ENCODE measurements around a stretch of chr17.

- PRO-cap, result no peak
Measured at GRCh38 chr17:44858973-44859850, 11.5 kb downstream of the HIGD1B start.

GRCh38 chr17:44865017-44865797 lies 17.5 kb downstream of the HIGD1B start:
- PRO-cap, result no peak

GRCh38 chr17:45021430-45022752 lies 29.5 kb downstream of the DCAKD start:
- PRO-cap, result no peak

- PRO-cap, result no peak
Measured at GRCh38 chr17:45114755-45115305, 17.5 kb downstream of the PLCD3 start.

GRCh38 chr17:45146436-45147145 lies 1.7 kb upstream of the HEXIM1 start:
- PRO-cap, result unidirectional peak, plus-strand start at chr17:45147038

DNA sequence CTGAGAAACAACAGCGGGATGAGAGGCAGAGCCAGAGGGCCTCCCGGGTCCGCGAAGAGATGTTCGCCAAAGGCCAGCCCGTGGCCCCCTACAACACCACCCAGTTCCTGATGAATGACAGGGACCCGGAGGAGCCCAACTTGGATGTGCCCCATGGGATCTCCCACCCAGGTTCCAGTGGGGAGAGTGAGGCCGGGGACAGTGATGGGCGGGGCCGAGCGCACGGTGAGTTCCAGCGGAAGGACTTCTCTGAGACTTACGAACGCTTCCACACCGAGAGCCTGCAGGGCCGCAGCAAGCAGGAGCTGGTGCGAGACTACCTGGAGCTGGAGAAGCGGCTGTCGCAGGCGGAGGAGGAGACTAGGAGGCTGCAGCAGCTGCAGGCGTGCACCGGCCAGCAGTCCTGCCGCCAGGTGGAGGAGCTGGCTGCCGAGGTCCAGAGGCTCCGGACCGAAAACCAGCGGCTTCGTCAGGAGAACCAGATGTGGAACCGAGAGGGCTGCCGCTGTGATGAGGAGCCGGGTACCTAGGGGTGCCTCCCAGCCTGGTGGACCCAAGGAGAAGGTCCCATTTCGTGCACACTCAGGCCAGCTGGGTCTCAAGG lies 7.7 kb downstream of the HEXIM2 start:
- PRO-cap, result no peak

DNA sequence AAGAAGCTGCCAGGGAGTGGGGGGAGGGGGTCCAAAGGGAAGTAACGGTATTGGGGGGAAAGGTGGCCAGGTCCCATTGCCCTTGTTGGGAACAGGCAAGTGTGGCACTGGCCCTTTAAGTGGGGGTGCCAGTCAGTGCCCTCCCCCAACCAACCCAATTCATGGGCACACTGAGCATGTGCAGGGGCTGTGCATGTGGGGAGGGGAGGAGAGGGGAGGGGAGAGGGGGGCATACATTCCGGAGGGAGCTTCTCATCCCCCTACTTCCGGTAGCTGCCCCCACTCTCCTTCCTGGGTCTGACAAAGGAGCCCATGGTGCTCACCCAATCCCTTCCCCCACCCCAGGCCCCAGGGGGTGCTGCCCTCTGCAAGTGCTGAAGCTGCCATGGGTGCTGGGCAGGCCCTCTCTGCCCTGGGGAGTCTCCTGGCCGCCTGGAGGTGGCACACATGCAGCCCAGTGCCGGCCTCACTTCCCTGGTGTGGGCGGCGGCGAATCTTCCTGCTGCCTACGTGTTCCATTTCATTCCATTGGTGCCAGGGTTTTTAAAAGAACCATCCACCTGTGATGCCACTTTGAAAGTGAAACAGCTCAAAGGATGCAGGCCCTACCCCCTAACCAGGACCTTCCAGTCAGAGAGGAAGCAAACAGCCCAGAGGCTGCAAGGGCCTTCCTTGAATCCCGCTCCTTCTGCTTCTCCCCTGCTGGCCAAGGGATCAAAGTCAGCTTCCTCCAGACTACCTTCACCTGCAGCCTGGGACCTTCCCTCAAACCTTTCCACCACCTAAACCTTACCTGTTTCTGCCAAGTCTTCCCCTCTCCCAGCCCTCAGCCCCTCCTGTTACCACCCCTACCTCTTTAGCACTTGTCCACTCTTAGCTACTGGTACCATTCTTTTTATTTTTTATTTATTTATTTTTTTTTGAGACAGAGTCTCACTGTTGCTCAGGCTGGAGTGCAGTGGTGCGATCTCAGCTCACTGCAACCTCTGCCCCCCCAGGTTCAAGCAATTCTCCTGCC lies 11.2 kb downstream of the HEXIM2 start:
- PRO-cap, result no peak

- PRO-cap, result bidirectional peak, plus-strand start at chr17:45317346, minus-strand start at chr17:45317039; bidirectional peak, plus-strand start at chr17:45317538, minus-strand start at chr17:45317400; unidirectional peak, minus-strand start at chr17:45317779
Measured at GRCh38 chr17:45317147-45317998, 553 bp upstream of the MAP3K14 start.

GRCh38 chr17:45429558-45430141 lies 3.0 kb downstream of the ARHGAP27 start:
- PRO-cap, result unidirectional peak, plus-strand start at chr17:45429687

GRCh38 chr17:45438999-45439894 lies 6.6 kb upstream of the ARHGAP27 start:
- PRO-cap, result no peak

DNA sequence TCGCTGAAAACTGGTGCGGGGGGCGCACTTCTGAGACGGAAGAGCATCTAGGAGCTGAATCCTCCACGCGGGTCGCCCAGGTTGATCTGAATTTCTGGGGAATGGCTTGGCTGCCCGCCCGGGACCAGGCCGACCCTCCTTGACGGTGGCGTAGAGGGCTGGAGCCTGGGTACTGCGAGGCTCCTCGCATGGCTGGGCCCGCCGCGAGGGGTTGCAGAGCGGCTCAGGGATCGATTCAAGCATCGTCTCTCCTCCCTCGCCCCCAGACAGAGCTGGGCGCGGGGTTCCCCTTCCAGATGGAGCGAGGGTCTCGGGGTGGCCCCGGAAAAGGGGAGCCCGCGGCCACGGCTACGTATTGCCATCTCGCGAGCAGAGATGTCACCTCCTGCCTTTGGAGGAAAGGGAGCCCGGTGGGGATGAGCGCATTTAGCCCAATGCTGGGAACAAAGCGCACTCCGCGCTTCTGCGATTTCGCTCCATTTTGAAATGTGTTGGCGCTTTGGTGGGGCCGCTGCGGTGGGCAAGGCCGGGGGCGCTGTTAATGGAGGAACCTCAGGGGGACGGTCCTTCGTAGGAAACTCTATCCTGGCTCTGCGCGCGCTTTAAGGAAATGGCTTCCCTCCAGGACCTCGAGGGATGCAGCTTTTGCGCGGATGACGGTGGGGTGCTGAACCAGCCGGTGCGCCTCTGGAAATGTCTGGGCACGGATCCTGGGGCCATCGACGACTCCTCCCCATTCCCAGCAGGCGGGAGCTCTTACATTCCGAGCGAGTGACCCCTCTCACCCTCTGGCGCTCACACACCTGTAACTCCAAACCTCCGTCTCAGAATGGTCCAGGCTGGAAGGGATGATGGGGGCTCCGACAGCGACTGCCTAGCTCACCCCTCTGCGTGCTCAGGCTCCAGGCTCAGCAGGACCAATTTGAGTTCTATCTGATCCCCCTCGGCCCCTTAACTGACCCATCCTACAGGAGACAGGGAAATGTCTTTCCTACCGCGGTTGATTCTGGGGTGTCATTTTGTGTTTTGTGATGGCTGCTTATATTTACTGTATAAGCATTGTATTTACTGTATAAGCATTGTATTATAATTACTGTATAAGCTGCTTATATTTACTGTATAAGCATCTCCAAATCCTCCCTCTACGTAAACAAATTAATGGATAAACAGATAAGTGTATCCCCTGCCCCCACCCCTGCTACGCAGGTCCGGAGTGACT lies 3.0 kb downstream of the MAPT start:
- PRO-cap, result no peak

DNA sequence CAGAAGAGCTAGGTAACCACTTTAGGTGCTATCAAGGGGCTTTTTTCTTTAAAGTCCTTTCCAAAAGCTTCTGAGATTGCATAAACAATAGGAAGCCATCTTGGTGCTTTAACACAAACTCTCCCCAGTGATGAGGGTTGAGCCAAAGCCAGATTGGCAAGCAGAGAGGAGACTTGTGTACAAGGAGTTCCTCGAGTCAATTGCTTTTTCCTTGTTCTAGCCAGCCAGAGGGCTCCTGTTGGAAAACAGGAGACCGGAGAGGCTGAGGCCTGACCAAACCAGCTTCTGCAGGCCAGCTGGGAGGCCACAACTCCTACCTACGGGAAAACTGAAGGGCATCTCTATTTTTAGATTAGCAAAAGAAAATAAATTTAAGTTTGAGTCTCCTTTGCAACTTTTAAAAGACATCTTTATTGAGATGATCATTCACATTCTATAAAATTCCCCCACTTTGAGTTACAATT lies 46.5 kb downstream of the MAPT start:
- PRO-cap, result no peak

- PRO-cap, result no peak
Measured at GRCh38 chr17:46034048-46034971, 35.3 kb downstream of the STH start.

GRCh38 chr17:46037887-46038406 lies 38.9 kb downstream of the STH start:
- PRO-cap, result no peak

- PRO-cap, result no peak
Measured at GRCh38 chr17:46046746-46047148, 47.7 kb downstream of the STH start.

- PRO-cap, result no peak
Measured at GRCh38 chr17:46072971-46073435, 74.0 kb downstream of the STH start.

DNA sequence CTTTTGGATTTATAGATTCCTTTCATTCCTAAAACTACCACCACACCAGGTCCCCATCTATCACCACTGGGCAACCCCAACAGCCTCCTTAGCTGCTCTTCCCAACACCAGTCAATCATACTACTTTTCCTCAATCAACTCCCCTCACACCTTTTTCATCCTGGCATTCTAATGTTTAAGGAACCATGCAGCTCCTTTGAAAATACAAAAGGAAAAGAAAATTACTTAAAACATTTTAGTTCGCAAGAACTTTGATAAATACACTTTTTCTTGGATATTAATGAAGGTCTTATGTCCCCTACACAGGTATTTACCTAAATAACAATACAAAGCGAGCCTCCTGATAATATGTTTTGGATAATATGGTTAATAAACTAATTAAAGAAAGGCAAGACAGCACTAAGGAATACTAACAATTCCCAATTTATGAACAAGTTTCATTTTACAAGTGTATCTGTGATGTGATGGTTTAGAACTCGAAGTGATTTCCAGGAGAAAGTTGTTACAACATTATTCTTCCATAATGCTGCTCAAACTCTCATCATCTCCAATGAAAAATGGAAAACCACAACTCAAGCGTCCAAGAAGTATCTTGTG lies 94.9 kb downstream of the KANSL1 start:
- PRO-cap, result no peak

DNA sequence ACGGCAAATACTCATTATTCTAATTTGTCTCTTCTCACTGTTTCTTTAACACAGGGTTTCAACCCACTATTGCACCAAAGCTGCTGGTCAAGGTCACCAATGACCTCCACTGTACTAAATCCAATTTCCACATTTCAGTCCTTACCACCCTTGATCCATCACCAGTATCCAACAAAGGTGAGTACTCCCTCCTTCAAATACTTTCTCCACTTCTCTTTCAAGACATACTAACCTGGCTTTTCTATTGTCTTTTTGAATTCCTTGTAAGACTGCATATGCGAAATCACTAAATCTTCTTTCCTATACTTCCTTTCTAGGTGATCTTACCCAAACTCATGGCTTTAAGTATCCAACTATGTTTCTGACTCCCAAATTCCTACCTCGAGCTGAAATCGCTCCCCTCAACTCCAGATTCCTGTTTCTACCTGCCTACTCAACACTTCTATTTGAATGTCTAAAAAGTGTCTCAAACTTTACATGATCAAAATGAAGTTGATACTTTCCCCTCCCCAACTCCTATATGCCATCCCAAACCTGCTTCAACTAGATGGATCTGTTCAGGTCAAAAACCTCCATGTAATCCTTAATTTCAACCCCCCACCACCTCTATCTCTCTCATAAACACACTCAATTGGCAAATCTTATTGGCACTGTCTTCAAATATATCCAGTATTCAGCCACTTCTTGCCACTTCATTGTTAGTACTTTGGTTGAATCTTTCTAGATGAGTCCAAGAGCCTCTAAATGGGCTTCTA lies 85.8 kb downstream of the KANSL1 start:
- PRO-cap, result no peak

DNA sequence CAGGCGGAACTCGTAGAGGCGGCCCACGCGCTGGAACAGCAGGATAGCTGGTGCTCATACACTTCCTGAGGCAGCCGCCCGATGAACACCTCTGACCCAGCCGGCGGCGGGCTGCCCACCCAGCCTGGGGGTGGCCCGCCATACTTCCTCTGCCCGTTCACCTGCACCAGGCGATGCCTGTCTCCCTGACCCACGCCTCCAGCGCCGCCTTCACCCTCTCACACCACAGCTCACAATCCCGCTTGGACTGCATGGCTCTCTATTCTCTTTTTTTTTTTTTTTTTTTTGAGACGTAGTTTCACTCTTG lies 34.6 kb upstream of the LRRC37A start:
- PRO-cap, result no peak

DNA sequence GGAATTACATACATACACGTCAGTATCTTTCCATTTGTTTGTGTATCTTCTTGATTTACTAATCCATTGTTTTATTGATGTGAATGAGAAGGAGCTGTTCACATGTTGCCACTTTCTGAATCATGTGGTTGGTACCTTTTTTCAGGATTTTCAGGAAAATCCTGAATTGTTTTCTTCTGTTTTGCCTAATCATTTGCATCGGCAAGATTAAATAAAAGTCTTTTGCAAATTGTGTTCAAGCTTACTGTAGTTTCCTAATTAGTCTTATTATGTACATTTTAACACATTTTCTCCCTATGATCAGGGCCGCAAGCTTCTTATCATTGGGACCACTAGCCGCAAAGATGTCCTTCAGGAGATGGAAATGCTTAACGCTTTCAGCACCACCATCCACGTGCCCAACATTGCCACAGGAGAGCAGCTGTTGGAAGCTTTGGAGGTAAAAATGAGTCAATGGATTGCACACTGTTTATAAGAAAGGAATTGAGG lies 69.0 kb downstream of the WNT3 start:
- PRO-cap, result no peak